ENCODE measurements around a stretch of chr21.

DNA sequence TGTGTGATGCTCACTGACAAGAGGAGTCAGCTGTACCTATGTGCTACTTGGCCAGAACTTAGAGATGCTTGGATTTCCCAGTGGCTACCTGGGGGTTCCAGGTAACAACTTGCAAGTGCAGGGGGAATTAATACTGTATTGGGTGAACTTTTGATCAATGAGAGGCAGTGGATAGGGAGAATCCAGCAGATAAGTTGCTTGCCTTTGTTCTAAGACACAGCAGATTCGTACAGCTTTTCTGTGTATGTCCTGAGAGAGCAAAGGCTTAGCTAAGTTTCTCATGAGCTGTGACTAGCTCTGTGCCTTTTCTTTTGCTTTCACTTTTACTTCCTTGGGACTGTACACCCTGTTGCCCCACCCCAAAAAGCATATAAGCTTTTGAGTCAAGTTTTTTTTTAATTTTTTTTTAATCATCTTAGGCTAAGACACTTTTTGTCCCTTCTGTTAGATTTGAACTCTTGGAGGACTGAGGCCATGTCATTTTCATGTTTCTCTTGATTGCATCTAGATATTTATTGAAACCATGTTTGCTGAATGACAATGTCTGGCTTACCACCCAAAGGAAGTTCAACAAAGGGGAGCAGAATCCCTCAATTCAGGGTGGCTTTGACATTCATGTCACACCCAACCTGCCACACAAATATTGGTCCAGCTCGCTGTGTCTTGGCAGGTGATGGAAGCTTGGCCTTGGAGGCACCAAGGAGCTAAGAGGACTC lies 115.1 kb downstream of the RUNX1 start:
- PRO-cap, 3 experiments: no peak in any of the 3 experiments
- RAMPAGE, long total RNA, 2 experiments: no peak in any of the 2 experiments
- RRBS: no CpG with 5 or more reads among the region's 2 CpGs

DNA sequence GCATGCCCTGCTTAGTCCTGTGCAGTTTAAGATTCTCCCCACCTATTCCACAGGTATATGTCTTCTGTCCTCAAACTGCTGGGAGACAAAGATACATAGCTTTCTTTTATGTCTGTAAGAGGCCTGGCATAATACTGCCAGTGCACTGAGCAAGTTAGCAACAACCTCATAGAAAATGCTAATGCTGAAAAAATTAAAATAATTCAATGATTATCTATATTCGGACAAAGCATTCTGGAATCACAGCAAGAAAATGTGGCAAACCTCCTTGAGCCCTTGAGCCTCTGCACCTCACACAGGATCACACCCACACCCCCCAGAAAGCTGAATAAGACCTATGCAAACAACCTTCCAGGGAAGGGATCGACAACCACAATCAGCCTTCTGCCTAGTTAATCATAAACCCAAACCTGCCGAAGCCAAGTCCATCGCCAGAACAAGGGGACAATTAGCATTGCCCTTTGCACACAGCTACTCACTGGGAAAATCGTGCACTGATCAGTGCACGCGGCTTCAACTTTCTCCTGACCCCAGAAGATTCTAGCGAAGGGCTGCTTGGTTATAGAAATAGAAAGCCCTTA lies 29.7 kb downstream of the RUNX1 start:
- PRO-cap, 3 experiments: no peak in any of the 3 experiments
- RAMPAGE, long total RNA, 2 experiments: no peak in any of the 2 experiments
- RRBS: no CpG with 5 or more reads among the region's 8 CpGs

DNA sequence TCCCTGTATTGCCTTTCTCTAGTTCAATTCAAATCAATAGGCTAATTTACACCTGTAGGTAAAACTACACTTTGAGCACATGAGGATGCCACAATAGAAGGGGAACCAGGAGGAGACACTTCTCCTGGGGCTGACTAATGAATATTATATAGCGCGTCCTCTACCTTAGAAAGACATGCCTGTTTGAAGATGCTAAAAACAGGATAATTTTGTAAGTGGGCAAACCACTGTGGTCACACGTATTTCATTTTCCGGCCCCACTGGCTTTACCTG lies 963 bp upstream of the RUNX1 start:
- PRO-cap, 3 experiments: no peak in any of the 3 experiments
- RAMPAGE, long total RNA, 2 experiments: no peak in any of the 2 experiments
- RRBS: no CpG with 5 or more reads among the region's 4 CpGs

GRCh38 chr21:35203739-35204116 lies 154.6 kb upstream of the RUNX1 start:
- PRO-cap, 3 experiments: no peak in any of the 3 experiments
- RAMPAGE, long total RNA, 2 experiments: no peak in any of the 2 experiments
- RRBS: no CpG with 5 or more reads among the region's 6 CpGs

DNA sequence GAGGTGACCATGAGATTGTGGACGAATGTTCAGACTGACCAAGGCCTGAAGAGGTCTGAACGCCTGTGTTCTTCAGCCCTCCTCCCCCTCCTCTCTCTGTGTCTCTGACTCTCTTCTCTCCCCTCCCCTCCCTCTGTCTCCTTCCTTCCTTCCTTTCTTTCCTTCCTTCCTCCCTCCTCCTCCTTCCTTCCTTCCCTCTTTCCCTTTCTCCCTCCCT lies 157.3 kb upstream of the RUNX1 start:
- PRO-cap, 3 experiments: no peak in any of the 3 experiments
- RAMPAGE, long total RNA, 2 experiments: no peak in any of the 2 experiments
- RRBS: no CpG with 5 or more reads among the region's 2 CpGs

DNA sequence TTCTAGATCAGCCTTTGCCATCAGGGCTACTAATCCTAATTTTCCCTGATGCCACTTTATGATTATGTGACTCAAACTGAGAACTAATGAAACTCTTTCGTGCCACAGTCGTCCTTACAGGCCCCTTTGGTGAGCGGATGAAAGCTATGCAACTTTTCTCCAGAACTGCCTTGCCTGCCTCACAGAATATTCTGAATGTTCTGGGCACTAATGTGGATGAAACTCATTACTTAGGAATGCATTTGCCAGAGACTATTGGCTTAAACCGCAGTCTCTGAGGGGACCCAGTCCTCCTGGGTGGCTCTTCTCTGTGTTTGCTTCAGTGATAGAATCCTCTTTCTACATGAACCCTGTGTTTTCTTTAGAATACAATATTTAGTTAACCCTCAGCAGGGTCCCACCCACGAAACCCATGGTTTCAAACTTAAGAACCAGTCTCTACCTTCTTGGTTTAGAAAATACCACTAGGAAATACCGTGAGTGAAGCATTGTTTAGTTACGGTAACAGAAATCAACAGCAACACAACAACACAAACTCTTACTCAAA lies 275.8 kb upstream of the RUNX1 start:
- PRO-cap, 3 experiments: no peak in any of the 3 experiments
- RAMPAGE, long total RNA, 2 experiments: no peak in any of the 2 experiments
- RRBS: no CpG with 5 or more reads among the region's 7 CpGs

DNA sequence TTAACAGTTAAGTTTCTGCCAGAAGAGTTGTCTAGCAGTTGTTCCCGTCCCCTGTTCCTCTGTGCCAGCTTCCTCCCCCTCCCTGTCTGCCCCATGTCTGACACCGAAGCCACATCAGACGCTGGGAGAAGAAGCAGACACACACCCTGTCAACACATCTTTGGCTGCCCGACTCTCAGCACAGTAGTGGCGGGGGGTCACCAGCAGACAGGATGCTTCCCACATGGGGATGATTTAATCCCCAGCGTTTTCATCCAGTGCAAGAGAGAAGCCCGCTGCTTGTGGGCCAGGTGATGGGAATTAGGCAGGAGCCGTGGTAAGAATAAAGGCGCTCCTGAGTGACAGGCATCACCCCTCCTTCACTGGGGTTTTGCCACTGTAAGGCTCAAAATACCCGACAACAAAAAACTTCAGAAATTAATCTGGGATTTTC lies 379.5 kb upstream of the RUNX1 start:
- PRO-cap, 3 experiments: no peak in any of the 3 experiments
- RAMPAGE, long total RNA, 2 experiments: start-site peak on the minus strand in 1 of 2 experiments, centred at position 232 of the sequence, 21 reads per replicate
- RRBS: no CpG with 5 or more reads among the region's 10 CpGs

DNA sequence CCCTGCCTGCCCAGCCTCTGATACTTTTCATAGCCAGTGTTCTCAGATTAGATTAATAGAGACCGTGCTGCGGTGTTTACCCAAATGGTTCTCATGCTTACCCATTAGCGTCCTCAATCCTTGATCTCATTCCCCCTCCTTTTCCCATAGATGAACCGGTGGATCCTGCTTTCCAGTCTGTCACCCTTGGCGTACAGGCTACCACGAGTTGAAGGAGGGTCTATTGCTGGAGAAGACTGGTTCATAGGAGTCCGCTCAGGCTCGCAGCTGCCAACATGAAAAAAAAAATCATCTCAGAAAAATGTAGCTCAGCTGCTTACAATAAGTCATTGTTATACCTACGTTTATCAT lies 78.7 kb downstream of the SETD4 start:
- PRO-cap, 3 experiments: peak in 3 of 3 experiments; most common minus-strand start position 182 of the sequence (in 2)
- RAMPAGE, long total RNA, 2 experiments: start-site peak on the minus strand in 2 of 2 experiments, centred at positions 225 to 232 of the sequence, 68 to 136 reads per replicate
- RRBS: no CpG with 5 or more reads among the region's 9 CpGs

DNA sequence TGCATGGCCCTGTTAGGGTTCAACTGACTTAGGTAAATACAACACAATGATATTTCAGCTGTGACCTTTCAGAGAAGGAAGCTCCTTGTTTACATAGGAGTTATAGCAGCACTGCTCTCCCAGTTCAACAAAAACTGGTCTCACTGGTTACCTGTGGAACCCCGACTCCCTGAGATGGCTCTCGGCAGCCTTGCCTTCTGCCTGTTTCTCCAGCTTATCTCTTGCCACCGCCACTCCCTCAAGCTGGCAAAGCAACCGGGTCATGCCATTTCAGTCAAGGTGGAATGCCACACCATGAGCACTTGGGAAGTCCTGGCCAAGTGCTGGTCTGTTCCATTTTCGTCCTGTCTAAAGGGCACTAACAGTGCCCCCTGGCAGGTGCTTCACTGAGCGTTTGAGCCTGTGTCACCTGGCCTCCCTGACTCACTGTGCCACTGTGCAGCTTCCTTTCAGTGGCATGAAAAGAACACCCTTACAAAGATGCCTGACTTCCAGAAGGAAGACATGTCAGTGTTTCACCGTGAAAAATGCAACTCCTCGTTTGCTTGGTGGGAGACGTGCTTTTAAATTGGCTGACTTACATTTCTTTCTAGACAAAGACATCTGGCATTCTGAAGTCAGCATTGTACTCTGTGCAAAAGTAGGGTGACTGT lies 31.7 kb downstream of the DOP1B start:
- PRO-cap, 3 experiments: no peak in any of the 3 experiments
- RAMPAGE, long total RNA, 2 experiments: no peak in any of the 2 experiments
- RRBS: no CpG with 5 or more reads among the region's 9 CpGs

- PRO-cap, 3 experiments: no peak in any of the 3 experiments
- RAMPAGE, long total RNA, 2 experiments: no peak in any of the 2 experiments
- RRBS: 3% methylated on average over 9 of the region's 36 CpGs
Measured at GRCh38 chr21:36710268-36711070, 11.6 kb downstream of the SIM2 start.

GRCh38 chr21:36719569-36720198 lies 20.8 kb downstream of the SIM2 start:
- PRO-cap, 3 experiments: no peak in any of the 3 experiments
- RAMPAGE, long total RNA, 2 experiments: no peak in any of the 2 experiments
- RRBS: no CpG with 5 or more reads among the region's 12 CpGs

DNA sequence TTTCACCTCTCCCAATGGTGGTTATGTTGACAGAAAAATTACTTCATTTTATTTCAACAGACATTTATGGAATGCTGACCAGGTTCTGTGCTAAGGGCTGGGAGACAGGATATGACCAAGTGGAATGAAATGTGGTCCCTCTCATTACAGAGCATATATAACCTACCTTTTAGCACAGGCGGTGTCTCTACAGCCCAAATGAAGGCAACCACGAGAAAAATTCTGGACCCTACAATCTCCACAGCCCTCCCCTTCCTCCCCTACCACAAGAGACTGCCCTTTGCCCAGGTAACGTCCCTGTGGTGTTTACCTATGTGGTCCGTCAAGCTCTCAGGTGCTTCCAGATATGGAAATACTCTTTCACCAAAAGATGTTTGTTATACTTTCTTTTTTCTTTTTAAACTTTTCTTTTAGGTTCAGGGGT lies 105.5 kb downstream of the HLCS start:
- PRO-cap, 3 experiments: no peak in any of the 3 experiments
- RAMPAGE, long total RNA, 2 experiments: no peak in any of the 2 experiments
- RRBS: no CpG with 5 or more reads among the region's 4 CpGs

- PRO-cap, 3 experiments: no peak in any of the 3 experiments
- RAMPAGE, long total RNA, 2 experiments: no peak in any of the 2 experiments
- RRBS: no CpG with 5 or more reads among the region's 16 CpGs
Measured at GRCh38 chr21:36909405-36910424, 56.8 kb downstream of the HLCS start.

GRCh38 chr21:37086456-37087553 lies 13.8 kb downstream of the TTC3 start:
- PRO-cap, 3 experiments: no peak in any of the 3 experiments
- RAMPAGE, long total RNA, 2 experiments: no peak in any of the 2 experiments
- RRBS: no CpG with 5 or more reads among the region's 11 CpGs

DNA sequence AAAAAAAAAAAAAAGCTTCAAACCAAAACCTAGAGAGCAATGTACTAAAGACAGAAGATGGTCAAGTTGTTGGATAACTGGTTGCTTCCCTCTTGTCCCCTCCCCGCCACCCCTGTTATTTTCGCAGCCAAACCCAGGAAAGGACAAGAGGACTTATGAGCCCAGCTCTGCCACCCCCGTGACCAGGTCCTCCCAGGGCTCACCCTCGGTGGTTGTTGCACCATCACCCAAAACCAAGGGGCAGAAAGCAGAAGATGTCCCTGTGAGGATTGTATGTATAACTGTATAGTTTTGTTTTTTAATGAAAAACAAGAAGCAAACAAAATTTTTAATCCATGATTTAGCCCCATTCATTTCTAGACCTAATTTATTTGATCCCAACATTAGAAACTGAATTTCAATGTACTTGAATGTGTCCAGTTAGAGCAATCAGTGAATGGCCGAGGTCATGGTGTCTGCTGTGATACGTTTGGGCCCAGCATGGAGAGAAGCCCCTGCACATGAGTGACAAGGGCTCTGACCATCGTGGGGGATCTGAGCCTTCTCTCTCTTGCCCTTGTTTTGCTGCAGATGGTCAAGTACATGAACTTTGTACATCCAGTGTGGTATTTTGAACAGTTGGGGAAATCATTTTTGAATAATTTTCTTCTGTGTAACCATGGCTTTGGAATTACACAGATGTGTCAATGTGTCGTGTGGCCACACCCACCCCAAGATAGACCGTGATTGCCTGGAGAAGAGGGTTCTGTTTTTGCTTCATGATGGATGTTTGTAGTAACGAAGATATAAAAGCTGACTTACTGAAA lies 69.2 kb downstream of the VPS26C start:
- PRO-cap, 3 experiments: no peak in any of the 3 experiments
- RAMPAGE, long total RNA, 2 experiments: no peak in any of the 2 experiments
- RRBS: no CpG with 5 or more reads among the region's 10 CpGs

DNA sequence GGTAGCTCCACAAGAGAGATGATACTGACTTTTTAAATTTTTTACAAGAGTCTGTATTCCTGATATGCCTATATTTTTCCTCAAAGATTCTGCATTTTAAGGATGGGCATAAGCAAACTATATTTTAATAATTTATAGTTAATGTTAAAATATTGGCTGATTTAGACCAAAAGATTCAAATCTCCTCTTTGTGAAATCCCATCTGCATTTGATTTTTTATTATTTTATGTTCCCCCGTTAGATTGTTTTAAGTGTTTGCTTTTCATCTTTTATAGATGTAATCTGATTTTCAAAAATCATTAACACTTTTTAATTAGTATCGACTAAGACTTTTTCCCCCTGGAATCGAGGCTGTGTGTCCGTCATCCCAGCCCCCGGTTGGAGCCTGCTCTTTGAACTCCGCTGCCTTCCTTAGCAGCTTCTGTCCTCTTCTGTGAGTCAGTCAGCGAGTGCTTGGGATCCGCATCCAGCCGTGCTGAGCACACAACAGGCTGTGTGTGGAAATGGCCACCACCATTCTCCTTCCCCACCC lies 65.1 kb downstream of the VPS26C start:
- PRO-cap, 3 experiments: no peak in any of the 3 experiments
- RAMPAGE, long total RNA, 2 experiments: no peak in any of the 2 experiments
- RRBS: no CpG with 5 or more reads among the region's 9 CpGs

DNA sequence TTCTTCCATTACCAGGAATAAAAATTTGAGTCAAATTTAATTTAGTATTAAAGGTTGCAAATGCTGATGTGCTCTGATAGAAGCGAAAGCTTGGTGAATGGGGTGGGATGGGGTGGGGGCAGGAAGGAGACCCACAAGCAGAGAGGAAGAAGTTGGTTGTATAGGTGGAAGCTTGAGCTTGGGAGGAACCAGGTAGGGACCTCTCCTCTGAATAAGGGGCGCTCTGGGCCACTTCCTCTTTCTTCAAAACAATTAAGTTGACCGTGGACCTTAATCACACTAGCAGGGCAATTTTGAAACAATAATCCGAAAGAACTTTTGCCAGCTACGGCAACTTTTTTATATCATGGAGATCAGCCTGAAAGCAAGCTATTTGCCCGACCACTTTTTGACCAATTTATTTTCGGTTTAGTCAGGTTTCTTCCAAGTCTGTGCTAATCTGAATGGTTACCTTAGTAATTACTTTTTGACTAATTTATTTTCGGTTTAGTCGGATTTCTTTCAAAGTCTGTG lies 1.8 kb upstream of the DYRK1A start:
- PRO-cap, 3 experiments: no peak in any of the 3 experiments
- RAMPAGE, long total RNA, 2 experiments: no peak in any of the 2 experiments
- RRBS: no CpG with 5 or more reads among the region's 9 CpGs

- PRO-cap, 3 experiments: no peak in any of the 3 experiments
- RAMPAGE, long total RNA, 2 experiments: no peak in any of the 2 experiments
- RRBS: no CpG with 5 or more reads among the region's 6 CpGs
Measured at GRCh38 chr21:37443983-37444633, 77.5 kb downstream of the DYRK1A start.

- PRO-cap, 3 experiments: no peak in any of the 3 experiments
- RAMPAGE, long total RNA, 2 experiments: no peak in any of the 2 experiments
- RRBS: no CpG with 5 or more reads among the region's 5 CpGs
Measured at GRCh38 chr21:37446373-37447022, 79.9 kb downstream of the DYRK1A start.

- PRO-cap, 3 experiments: no peak in any of the 3 experiments
- RAMPAGE, long total RNA, 2 experiments: no peak in any of the 2 experiments
- RRBS: no CpG with 5 or more reads among the region's 9 CpGs
Measured at GRCh38 chr21:37567128-37567831, 200.7 kb downstream of the DYRK1A start.

Measured in testis (tissue), 5 donors.